NT2/D1 (cell line): ENCODE results near the genes BCL2 and SERPINB4.

GRCh38 chr18:63178200-63179062 is 141.1 kb downstream of the BCL2 start:
- RRBS, 2 experiments: no CpG with 5 or more reads among the region's 17 CpGs

GRCh38 chr18:63216867-63217526 is 102.6 kb downstream of the BCL2 start:
- RRBS, 2 experiments: no CpG with 5 or more reads among the region's 7 CpGs

GRCh38 chr18:63271887-63272384 is 47.6 kb downstream of the BCL2 start:
- RRBS, 2 experiments: no CpG with 5 or more reads among the region's 4 CpGs

DNA sequence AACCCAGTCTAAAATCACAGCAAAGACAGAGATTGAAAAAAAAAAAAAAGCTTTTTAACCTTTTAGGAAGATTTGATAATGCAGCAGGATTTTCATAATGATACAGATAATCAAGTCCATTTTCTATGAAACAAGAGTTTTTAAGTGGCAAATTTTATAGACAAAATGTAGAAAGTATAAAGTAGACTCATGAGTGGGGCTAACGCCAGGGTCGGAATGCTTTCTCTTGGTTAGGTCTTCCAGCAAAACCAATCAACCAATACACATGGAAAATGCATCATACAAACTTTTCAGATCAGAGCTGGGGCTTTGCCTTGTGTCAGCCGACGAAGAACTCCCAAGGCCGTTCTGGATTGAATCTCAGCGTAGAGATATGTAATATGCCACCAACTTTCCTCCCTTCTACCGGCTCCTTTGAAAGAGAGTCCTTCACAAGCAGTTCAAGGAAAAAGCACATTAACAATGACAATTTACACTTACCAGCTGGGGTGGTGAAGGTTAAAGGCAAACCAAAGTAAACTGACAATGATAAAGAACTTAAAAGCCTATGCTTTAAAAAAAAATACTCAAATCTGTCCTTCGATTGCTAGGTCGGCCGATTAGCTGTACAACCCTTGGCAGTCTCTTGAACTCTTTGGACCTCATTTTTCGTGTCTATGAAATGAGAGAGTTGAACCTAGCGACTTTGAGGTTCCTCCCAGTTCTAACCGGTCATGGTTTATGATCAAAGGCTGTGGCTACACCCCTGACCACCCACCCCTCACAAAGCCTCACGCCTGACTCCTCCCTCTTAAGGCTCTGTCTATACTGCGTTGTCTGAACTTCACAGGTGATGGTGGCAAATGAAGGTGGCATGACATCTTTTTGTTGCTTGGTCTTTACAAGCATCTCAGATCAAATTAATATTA is 46.3 kb downstream of the BCL2 start:
- RRBS, 2 experiments: no CpG with 5 or more reads among the region's 15 CpGs

DNA sequence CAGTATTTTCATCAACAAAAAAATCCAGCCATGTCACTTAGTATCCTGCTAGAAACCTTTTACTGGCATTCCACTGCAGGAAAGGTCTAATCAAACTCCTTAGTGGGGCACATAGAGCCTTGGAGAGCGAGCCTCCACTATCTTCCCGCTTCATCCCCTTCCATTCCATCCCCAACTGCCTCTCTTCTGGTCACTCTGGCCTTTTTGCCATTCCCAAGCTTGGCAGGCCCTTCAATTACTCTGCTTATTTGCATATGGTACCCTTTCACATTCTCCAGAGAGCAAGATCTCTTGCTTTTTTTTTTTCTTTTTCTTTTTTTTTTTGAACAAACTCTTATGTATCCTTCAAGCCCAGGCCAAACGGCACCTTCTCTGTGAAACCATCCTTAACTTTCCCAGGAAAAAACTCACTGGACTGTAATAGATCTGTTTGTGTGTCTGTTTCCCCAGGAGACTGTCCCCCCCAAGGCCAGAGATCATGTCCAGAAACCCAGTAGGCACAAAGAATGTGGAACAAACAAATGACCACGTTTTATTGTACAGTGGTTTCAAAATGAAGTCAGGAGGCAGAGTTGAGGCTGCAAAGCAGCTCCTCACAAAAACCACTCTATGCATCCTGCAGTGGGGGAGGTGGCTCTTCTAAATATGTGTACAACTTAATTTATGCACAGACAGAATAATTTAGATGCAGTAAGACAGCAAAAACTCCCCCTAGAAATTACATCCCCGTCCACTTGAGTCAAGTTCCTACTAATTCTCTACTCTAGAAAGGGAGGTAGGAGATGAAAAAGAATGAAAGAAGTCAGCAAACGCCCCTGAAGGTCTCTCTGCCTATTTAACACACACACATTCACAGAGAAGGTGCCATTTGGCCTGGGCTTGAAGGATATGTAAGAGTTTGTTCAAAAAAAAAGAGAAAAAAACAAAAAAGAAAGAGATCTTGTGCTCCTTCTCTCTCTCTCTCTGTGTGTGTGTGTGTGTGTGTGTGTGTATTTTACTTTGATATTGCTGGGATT is 19.8 kb downstream of the BCL2 start:
- RRBS, 2 experiments: no CpG with 5 or more reads among the region's 6 CpGs

DNA sequence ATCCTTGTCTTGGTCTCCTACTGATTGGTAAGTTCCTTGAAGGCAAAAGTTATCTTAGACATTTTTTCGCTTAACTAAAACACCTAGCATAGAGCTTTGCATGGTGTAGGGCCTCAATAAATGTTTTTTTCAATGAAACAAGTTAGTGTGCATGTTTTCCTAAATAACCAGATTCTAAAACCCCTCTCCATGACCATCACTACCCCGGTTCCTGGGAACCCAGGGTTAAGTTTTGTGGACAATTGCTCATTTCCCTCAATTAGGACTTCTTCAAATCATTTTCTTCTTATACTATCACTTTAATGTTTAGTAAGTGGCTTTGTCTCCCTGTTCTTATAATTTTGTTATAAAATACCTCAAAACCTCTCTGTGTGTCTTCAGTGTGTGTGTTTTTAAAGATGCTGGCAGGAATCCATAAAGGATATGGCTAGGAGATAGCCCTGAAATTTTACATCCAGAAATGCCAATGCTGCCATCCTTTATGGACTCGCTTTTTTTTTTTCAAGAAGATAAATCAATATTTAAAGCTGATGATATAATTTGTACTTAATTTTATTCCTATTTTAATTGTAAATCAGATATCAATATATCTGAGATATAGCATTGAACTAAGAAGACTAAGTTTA is 8.9 kb downstream of the BCL2 start:
- RRBS, 2 experiments: no CpG with 5 or more reads among the region's 3 CpGs

GRCh38 chr18:63319622-63320567 is at the start of gene BCL2:
Gene BCL2, minus strand, starts transcription at chr18:63319769.
- RRBS, 2 experiments: 1 to 2% methylated on average over 29 to 39 of the region's 118 CpGs

- RRBS, 2 experiments: no CpG with 5 or more reads among the region's 3 CpGs
Observed at GRCh38 chr18:63546670-63547171, 4.6 kb downstream of the SERPINB12 start.

DNA sequence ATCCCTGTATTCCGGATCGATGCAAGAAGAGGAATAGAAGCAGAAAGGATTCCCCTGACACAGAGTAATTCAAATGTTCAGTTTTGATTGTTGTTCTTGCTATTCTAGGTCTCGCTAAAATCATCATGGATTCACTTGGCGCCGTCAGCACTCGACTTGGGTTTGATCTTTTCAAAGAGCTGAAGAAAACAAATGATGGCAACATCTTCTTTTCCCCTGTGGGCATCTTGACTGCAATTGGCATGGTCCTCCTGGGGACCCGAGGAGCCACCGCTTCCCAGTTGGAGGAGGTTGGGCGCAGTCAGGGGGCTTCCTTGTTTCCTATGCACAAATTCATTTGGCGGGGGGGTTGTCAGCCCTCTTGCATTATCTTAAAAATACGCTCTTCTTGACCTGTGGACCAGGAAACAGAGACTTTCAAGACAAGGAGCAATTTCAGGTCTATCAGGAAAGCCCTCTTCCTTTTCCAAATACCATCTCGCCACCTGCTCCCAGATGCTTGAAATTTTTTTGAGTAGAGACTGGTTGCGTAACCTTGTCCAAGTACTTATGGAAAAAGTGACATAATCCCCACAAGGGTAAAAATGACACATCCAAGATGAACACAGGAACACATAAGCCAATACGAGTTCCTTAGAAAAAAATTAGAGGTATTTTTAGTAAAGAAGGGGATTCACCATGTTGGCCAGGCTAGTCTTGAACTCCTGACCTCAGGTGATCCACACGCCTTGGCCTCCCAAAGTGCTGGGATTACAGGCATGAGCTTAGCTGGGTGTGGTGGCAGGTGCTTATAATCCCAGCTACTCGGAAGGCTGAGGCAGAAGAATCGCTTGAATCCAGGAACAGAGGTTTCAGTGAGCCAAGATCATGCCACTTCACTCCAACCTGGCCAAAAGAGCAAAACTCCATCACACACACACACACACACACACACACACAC is 1.7 kb downstream of the SERPINB13 start:
- RRBS, 2 experiments: 89% methylated on average over 1 of the region's 17 CpGs; no CpG with 5 or more reads in 1 of the 2 experiments

DNA sequence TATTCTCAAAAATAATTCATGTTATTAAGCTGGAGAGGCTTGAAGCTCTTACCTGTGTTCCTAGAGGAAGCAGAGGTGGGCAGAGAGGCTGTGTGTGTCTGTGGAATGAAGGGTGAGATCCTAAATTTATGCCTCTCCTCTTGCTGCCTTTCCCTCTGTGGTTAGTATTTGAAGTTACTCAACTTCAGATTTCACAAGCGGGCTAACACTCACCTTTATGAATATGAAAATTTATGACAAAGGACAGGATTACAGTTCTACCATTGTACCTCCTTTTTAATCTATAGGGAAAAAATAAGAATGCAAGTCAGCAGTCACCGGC is at the start of gene SERPINB4:
Gene SERPINB4, minus strand, starts transcription at position 100 of the 322 bp plus-strand sequence.
- RRBS, 2 experiments: no CpG with 5 or more reads among the region's 2 CpGs

- RRBS, 2 experiments: no CpG with 5 or more reads among the region's 4 CpGs
Observed at GRCh38 chr18:63702240-63702809, 435 bp upstream of the SERPINB11 start.

DNA sequence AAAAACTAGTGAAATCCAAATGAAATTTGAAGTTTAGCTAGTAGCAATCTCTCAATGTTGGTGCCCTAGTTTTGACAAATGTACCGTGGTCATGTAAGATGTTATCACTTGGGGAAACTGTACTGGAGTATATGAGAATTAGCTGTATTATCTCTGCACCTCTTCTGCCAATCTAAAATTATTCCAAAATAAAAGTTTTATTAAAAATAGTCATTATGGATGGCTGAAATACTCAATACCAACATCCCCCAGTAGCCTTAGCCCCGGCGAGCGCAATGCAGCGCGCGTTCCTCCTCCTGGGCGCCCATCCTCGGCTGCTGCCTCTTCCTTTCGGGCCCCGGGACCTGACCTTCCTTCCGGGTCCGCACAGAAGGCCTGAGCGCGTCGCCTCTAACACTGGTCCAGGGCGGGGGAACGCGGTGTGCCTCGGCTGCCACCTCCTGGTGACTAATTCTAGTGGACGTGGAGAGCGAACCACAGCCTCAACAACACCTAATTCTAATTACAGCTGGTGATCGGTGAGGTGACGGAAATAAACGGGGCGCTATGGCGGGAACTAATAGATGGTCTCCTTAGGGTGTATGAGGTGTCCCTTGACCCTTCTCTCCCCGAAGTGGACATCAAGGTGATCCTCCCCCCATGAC is 13.1 kb upstream of the HMSD start:
- RRBS, 2 experiments: 3% methylated on average over 9 of the region's 28 CpGs

DNA sequence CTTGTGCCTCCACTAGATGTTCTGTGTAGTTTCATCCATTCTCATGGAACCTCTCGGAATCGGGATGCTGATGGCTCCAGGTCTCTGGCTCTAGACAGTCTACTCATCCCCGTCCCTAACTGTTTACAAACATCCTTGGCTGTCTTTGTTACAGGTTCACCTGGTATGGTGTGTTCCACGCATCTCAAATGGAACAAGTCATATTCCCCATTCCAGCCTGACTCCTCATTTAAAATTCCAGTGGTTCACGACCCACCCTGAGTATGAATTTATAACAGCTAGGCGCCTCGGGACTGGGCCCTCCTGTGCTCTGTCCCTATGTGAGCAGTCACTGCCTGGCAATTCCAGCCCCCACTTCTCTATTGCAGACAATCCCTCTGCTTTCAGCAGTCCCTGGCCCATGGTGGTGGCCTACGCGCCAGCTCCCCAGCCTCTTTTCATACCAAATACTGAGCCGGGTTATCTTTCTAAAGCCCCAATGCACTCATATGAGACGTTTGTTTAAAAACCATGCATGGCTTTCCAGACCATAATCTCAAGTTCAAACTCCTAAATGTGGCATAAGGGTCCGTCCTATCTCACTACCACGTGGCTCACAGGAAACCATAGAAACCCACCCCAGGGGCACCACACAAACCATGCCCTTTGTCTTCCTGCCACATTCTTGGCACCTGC is 1.5 kb downstream of the SERPINB8 start:
- RRBS, 2 experiments: no CpG with 5 or more reads among the region's 13 CpGs

GRCh38 chr18:65455605-65456069 is 295.2 kb upstream of the CDH7 start:
- RRBS, 2 experiments: no CpG with 5 or more reads among the region's 4 CpGs

DNA sequence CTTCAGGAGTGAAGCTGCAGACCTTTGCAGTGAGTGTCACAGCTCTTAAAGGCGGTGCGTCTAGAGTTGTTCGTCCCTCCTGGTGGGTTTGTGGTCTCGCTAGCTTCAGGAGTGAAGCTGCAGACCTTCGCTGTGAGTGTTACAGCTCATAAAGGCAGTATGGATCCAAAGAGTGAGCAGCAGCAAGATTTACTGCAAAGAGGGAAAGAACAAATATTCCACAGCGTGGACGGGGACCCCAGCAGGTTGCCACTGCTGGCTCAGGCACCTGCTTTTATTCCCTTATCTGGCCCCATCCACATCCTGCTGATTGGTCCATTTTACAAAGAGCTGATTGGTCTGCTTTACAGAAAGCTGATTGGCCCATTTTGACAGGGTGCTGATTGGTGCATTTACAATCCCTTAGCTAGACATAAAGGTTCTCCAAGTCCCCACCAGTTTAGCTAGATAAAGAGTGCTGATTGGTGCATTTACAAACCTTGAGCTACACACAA is 254.3 kb downstream of the CDH7 start:
- RRBS, 2 experiments: no CpG with 5 or more reads among the region's 7 CpGs

DNA sequence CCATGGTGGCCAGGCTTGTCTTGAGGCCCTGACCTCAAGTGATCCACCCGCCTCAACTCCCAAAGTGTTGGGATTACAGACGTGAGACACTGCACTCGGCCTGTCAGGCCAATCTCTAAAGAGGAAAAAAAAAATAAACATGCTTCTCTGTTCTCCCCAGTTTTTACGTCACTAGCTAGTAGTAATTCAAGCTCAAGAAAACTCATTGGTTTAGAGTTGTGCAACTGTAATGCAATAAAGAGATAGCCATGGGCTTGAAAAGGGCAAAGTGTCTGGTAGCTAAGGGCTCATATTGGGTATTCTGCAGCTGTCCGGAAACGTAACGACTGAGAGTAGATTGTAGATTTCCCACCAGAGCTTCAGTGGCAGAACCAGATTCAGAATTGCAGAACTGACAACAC is 112.2 kb upstream of the DSEL start:
- RRBS, 2 experiments: no CpG with 5 or more reads among the region's 7 CpGs

DNA sequence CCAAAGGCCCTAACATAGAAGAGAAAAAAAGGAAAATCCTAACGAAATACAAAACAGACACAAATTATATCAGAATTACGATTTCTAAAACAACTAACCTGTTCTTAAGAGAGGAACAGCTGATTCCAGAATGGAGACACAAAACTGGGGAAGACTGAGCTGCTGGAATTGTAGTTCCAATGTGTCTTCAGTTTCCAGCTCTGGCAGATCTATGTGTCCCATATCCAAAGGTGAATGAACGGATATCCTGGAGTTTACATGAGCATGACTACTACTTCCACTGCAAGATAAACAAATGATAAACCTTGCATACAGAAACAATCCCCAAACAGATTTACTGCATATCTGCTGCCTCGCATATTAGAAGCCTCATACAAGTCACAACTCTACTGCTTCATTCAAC is 15.0 kb downstream of the RTTN start:
- RRBS, 2 experiments: no CpG with 5 or more reads among the region's 4 CpGs

DNA sequence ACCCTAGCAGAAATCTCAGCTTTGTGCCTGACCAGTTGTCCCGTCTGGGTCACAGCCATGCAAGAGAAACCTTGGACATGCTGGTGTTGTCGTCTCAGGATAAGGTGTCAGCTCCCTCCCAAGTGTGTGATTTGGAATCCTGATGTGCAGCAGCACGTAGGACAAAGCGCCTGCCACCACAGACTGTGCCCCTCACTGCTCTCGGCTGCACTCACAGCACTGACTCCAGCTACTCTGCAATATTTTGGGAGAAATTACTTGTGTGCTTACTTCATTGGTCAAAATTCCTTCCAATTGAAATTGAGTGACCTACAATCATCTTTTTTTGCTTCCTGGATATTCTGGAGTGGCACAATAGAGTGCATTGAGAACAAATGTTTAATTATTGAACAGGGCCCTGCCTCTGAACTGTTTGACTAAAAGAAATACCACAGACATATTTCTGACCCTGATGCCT is 352.4 kb downstream of the SOCS6 start:
- RRBS, 2 experiments: no CpG with 5 or more reads among the region's 5 CpGs

- RRBS, 2 experiments: no CpG with 5 or more reads among the region's 2 CpGs
Observed at GRCh38 chr18:71061893-71062192, 773.0 kb downstream of the SOCS6 start.

DNA sequence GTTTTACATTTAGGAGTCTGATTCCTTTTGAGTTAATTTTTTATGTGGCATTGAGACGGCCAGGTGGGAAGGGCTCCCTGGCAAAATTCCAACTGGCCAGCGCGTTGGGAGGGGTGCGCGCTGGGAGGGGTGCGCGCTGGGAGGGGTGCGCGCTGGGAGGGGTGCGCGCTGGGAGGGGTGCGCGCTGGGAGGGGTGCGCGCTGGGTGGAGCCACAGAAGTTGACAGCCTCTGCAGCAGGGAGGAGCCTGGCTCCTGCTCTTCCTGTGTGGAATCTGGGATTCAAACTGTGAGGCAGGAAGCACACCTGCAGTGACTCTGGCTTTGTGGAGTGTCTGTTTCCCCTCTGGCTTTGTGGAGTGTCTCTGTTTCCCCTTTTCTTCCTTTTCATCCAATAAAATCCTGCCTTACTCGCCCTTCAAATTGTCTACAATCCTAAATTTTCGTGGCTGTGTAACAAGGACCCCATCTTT is 147.9 kb upstream of the CBLN2 start:
- RRBS, 2 experiments: no CpG with 5 or more reads among the region's 17 CpGs